GM12892 (cell line): Measurements from ENCODE around the genes CKS1B, FLAD1, ZBTB7B and MTX1.

GRCh38 chr1:154974597-154975382 lies at the start of gene CKS1B:
CKS1B (plus strand) TSS chr1:154974681.
- RRBS = no CpG with 5 or more reads among the region's 49 CpGs

GRCh38 chr1:154982950-154983709 lies at the start of gene FLAD1:
FLAD1 (plus strand) TSS chr1:154983344.
- RRBS = 3% methylated on average over 3 of the region's 26 CpGs

DNA sequence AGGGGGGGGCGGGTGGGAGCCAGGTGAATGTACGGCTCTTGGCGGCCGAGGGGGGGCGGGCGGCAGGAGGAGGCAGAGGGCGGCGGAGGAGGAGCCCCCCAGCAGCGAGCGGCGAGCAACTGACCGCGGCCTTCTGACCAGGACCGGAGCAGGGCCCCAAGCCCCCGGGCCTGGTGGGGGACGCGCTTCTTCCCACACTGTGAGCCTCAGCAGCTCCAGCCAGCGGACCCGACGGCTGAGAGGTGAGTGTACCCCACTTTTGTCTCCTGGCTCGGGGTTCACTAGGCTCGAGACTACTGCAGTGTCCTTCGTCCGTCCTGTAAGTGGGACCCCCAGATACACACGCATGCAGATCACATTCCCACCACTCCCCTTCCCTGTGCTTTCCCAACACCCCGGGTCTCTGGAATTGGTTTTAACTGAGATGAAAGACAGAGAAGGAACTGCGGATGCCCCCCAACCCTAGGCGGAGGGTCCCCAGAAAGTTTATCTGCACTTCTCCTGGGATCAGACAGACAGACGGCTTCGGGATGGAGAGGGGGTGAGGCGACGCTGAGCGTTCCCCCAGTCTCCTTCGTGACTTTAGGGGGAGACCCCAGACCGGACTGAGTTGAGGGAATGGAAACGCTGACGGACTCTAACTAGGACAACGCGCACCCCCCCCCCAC lies at the start of gene ZBTB7B:
Gene ZBTB7B, plus strand, starts transcription at position 101 of the 668 bp plus-strand sequence.
- RRBS = no CpG with 5 or more reads among the region's 39 CpGs

GRCh38 chr1:155019396-155020124 lies 14.0 kb downstream of the DCST2 start:
- RRBS = no CpG with 5 or more reads among the region's 8 CpGs

- RRBS = 56% methylated on average over 11 of the region's 73 CpGs
Measured at GRCh38 chr1:155062273-155063417, 895 bp upstream of the EFNA4 start.

DNA sequence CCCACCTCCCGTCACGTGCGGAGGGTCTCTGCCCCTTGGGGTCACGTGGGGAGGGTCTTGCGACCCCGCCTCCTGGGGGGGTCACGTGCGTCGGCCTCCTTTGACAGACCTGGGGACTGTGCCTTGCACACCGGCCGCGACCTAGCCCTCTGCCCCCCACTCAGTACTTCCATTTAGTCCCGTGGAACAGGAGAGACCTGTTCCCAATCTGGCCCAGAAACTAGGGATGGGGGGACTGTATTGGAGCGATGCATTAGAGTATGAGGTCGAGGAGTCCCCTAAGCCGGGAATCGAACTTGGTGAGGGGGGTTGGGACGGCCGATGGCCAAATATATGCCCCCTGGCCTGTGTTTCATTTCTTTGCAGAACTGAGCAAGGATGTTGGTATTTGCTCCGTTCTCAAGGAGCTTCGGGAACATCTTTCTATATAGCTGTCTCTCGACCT lies 2.4 kb downstream of the EFNA3 start:
- RRBS = no CpG with 5 or more reads among the region's 22 CpGs

GRCh38 chr1:155120060-155120817 lies 7.4 kb upstream of the EFNA1 start:
- RRBS = no CpG with 5 or more reads among the region's 13 CpGs

- RRBS = no CpG with 5 or more reads among the region's 38 CpGs
Measured at GRCh38 chr1:155165869-155167230, 6.8 kb downstream of the KRTCAP2 start.

DNA sequence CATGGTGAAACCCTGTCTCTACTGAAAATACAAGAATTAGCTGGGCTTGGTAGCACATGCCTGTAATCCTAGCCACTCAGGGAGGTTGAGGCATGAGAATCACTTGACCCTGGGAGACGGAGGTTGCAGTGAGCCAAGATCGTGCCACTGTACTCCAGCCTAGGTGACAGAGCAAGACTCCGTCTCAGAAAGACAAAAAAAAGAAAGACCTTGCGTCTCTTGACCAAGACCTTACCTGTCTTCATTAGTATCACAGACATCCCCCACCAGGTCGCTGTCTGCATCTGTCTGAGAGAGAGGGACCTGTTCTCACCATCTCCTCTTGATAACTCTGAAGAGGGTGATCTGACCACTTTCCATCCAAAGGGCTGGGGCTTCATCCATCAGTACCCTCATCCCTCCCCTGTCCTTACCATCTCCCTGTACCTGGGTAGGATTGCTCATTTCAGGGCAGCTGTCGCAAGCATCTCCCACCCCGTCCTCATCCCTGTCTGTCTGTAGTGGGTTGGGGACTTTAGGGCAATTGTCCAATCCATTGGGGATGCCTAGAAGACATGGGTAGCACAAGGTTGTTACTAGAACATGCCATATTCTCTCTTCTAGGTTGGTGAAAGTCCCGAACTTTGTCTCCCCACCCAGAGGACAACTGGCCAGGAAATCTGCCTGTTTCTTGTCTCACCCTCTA lies 8.0 kb downstream of the THBS3 start:
- RRBS = no CpG with 5 or more reads among the region's 8 CpGs

- RRBS = 1% methylated on average over 14 of the region's 70 CpGs
Measured at GRCh38 chr1:155208368-155209348, at the start of gene MTX1. MTX1 (plus strand) TSS chr1:155208695.

DNA sequence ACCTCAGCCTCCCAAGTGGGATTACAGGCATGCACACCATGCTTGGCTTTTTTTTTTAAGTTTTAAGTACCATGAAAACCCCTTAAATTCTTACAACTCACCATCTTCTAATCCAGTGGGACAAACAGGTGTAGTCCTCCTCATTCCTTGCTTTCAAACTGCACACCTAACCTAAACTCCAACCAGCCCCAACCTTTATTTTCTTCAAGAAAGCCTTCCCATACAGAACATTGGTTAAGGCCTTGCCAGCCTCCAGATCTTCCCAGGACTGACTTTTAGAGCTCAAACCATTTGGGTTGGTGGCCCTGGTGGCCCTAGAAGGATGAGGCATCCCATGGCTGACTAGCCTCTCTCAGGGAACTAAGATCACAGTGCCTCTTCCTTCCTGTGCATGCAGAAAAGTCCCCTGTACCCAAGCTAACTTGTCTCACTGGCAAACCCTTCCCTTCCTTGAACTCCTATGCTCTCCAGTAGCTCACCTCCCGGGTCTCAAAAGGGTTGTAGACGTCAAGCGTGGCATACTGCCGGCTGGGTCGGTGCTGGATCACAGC lies 907 bp downstream of the SCAMP3 start:
- RRBS = 0% methylated on average over 5 of the region's 5 CpGs

DNA sequence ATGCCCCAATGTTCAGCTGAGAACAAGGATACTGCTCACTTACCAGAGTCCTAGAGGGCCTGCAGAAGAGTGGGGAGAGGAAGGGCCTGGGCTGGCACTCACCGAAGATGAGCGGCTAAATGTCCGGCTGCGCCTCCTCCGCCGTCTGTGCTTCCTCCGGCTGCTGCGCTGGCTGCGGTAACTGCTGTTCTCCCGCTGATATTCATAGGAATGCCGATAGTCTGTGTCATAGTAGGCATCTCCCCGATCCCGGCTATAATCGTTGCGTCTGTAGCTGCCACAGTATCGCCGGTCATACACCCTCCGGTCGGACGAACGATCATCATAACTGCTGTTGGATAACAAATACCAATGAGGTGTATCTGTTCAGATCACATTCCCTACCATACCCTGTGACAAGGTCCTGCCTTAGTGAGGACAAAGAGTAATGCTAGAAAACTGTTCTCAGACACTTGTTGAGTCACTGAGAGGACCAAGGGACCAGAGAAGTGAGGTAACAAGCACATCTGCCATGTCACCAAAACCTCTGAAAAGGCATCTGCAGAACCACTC lies 3.8 kb downstream of the CLK2 start:
- RRBS = 96% methylated on average over 5 of the region's 21 CpGs

DNA sequence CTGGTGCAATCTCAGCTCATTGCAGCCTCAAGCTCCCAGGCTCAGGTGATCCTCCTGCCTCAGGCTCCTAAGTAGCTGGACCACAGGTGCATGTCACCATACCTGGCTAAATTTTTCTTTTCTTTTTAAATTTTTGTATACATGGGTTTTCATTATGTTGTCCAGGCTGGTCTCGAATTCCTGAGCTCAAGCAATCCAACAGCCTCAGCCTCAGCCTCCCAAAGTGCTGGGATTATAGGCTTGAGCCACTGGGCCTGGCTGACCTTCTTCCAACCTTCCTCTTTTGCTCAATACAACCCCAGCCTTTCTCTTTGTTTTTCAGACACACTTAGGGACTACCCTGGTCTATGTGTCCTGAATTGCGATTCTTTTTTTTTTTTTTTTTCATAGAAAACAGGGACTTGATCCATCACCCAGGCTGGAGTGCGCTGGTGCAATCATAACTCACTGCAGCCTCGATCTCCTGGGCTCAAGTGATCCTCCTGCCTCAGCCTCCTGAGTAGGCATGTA lies 67.7 kb downstream of the RUSC1 start:
- RRBS = no CpG with 5 or more reads among the region's 4 CpGs

DNA sequence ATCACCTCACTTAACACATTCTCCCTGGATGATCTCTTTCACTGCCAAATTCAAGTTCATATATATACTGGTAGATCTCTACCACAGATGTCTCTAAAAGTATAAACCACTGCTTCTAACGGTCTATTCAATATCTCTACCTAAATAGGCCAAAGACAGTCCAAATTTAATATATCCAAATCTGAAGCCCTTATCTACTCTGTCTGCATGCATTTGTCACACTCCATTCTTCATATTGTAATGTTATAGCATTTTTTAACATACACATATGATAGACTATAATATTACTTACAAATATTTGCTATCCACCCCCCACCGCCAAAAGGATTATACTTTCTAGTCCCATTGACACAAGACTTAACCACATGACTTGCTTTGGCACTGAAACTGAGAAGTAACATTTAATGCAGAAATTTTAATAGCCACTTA lies 106.0 kb downstream of the ASH1L start:
- RRBS = no CpG with 5 or more reads among the region's 2 CpGs

- RRBS = no CpG with 5 or more reads among the region's 3 CpGs
Measured at GRCh38 chr1:155659254-155659453, 29.4 kb downstream of the YY1AP1 start.

GRCh38 chr1:155716992-155717520 lies 28.2 kb downstream of the DAP3 start:
- RRBS = no CpG with 5 or more reads among the region's 8 CpGs

- RRBS = no CpG with 5 or more reads among the region's 28 CpGs
Measured at GRCh38 chr1:155746008-155746464, 57.1 kb downstream of the DAP3 start.

- RRBS = no CpG with 5 or more reads among the region's 5 CpGs
Measured at GRCh38 chr1:155909872-155910314, 1.3 kb downstream of the RIT1 start.

DNA sequence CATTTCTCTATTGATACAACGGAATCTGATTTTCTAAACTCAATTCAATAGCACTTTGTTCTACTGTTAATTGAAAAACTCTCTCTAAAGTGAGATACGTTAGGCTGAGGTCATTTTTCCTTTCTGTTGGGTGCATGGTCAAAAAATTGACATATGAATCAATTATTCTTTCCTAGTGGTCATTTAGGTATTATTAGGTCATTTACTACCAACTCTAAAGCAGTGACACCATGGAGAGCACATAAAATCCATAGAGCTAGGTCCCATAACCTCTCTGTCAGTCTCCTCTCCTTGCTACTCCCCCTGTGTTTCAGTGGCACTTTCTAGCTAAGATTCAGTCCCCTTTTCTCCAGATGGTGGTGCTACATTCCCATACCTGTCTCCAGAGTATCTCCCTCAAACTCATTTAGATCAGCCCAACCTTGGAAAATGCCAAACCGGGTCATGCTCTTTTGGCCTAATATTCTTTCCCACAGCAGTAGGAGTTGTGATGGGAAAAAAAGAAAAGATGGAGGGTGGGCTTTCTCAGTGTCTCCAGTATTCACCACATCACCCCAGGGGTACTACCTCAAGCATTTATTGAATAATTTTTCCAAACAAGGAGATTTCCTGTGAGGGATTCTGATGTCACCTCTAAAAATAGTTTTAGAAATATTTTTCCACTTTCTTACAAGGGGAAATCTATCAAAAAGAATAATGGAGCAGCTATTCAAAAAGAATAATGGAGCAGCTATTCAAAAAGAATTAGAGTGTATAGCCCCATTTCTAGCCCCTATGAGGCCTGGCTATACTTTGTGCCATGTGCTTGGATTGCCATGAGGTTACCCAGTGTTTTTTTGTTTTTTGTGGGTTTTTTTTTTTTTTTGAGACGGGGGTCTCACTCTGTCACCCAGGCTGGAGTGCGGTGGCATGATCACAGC lies 3.2 kb upstream of the RXFP4 start:
- RRBS = no CpG with 5 or more reads among the region's 5 CpGs

- RRBS = no CpG with 5 or more reads among the region's 6 CpGs
Measured at GRCh38 chr1:156006764-156007434, 13.9 kb downstream of the SSR2 start.